Metastatic Liver Carcinoma in the Lung (tissue), 2 donors: ENCODE data around the genes STAT3 and PSMC3IP.

DNA sequence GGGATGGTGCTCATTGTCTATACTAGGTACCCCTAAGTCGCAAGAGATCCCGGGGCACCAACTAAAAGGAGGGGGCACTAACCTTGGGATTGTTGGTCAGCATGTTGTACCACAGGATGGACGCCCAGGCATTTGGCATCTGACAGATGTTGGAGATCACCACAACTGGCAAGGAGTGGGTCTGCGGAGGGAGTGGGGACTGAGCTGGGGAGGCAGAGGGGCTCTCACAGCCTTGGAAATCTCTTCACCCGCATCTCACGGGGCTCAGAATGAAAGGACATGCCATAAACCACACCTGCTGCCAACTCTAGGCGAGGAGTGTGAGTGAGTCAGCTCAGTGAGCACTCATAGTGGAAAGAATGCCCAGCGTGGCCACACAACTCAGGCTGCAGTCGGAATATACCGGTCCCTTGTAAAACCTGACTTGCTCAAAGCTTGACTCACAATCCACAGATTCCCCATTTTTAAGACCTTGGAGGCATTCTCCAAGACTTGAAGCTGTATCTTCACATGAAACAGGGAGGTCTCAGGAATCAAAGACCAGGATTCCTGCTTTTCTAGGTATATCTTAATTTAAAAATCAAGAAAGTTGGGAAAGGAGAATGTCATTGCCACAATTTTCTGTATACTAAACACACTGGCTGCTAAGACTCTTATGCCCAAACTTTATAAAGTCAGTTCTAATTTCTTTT, 36.7 kb downstream of the STAT5A start:
- PRO-cap, 2 experiments: no peak in any of the 2 experiments

DNA sequence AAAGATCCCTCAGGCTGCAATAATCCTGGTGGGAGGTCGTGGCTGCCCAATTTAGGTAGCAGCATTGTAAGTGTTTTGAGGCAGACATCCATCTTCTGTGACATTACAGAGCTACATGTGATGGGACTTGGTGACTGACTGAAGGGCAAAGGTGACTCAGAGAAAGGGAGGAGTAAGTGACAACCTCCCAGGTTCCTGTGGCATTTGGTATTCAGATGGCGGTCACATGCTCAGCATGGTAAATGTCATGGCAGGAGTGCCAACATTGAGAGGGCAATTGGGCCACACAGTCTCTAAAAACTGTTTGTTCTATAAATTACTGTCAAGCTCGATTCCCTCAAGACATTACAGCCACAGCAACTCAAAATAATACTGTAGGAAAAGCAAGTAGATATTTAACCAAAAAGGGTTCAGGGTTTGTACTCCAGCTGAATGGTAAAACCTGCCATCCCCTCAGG, 26.4 kb downstream of the STAT3 start:
- PRO-cap, 2 experiments: no peak in any of the 2 experiments

DNA sequence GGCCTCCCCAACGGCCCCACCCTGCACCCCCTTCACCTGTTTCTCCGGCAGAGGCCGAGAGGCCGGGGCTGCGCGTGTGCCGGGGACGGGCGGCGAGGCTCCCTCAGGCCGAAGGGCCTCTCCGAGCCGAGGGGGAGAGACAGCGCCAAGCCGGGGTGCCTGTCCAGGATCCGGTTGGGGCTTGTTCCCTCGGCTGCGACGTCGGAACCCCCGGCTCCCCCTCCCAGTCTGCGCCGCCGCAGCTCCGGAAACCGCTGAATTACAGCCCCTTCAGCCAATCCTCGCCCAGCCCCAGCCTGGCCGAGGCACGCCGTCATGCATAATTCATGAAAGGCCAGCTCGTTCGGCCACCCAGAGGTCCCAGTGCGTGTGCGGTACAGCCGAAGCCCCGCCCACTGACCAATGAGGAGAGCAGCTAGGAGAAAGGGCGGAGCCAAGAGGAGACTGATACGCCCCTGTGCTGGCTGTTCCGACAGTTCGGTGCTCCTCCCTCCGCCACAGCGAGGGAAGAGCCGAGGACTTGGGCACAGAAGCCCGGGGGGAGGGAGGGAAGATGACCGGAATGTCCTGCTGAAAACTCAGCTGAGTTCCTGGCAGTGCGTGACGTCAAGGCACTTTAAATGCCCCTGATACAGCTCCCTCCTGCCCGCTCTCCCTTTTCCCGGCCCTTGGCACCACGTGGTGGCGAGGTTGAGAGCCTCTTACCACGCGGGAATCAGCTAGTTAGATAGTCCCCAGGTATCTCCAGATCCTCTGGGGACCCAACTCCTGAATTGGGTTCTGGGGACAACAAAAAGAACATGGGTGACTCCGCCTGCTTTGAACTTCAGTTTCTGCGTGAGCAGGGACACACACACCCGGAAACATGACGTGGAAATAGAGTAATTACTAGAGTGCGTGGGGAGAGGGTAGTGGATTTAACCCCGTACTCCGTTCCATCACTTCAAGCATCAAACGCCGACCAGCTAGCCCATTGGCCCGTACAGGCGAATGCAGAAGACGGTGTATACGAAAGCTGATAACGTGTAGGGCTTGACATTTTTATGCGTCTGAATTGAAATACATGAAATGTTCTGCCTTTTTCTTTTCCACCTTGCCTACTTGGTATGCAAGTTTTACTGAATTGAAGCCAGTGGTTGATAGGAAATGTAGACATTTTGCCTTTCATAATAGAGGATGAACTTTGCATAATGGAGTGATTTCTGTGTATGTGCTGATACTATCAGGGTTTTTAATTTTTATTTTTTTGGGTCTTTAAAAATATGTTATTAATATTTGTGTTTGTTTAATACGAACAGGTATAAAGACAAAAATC, at the start of gene STAT3:
Gene STAT3, minus strand, starts transcription at position 200 of the 1,315 bp plus-strand sequence.
- PRO-cap, 2 experiments: peak in 2 of 2 experiments; most common plus-strand start position 614 of the sequence (in 1); most common minus-strand start position 232 of the sequence (in 2)

DNA sequence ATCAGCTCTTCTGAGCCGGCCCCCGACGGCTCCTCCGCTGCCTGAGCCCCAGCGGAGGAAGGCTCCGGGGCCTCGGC, 251 bp downstream of the CAVIN1 start:
- PRO-cap, 2 experiments: no peak in any of the 2 experiments

DNA sequence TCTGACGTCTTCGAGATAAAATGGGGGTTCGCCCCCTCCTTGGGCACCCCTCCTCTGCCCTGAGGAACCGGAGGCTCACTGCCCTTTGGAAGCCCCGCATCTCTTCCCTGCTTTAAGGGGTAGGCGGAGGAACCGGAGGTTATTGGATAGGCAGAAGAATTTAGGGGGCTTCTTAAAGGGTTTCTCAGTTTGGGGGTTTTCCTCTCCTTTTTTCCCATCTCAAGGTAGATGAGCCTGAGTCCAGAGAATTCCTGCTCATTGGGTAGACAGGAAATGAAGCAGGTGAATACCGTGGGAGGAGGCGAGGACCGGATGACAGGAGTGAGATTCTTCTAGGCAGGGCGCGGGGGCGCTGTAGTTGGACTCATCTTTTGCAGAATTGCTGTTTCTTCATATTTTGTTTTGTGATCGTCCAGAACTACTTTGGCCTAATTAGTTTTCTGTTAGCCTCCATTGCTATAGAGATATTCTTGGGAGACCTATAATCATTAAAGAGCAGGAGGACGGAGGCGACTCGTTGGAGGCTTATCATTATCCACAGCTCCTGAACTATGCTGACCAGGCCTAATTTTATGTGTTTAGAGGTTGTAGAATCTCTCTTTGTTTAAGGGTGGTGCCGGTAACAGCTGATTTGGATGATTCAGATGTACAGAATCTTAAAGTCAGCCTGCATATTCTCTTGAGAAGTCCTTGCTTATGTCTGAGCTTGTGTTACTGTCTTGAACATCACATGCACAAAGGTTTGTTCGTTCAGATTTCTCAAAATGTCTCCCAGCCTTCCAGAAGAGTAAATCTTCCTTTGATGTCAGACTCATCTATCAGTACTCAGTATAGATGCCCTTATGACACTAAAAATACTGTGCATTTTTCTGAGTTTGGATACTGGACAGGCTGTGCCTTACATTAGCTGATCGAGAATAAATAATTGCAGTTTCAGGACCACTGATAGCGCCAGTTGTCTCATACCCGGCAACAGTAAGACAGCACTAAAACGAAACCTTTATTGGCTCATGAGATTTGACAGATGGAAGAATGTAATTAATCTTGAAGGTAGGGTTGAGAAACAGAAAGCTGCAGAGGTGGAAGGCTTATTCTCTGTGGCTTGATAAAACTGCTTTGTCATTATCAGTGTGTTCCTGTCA, 758 bp downstream of the ATP6V0A1 start:
- PRO-cap, 2 experiments: no peak in any of the 2 experiments

DNA sequence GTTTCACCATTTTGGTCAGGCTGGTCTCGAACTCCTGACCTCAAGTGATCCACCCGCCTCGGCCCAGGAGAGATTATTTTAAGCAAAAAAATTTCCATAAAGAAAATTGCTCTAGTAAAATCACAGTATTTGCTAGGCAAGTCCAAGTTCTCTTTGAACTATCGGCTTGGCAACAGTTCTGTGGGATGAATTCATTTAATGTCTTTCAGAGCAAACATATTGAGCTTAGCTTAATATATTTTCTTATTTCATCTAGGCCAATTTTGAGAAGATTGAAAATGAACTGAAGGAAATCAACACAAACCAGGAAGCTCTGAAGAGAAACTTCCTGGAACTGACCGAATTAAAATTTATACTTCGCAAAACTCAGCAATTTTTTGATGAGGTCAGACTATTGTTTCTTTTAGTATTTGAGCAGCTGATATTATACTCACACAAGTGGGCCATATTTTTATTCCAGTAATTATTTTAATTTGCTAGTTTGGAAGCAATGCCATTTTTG, 11.2 kb downstream of the ATP6V0A1 start:
- PRO-cap, 2 experiments: no peak in any of the 2 experiments

DNA sequence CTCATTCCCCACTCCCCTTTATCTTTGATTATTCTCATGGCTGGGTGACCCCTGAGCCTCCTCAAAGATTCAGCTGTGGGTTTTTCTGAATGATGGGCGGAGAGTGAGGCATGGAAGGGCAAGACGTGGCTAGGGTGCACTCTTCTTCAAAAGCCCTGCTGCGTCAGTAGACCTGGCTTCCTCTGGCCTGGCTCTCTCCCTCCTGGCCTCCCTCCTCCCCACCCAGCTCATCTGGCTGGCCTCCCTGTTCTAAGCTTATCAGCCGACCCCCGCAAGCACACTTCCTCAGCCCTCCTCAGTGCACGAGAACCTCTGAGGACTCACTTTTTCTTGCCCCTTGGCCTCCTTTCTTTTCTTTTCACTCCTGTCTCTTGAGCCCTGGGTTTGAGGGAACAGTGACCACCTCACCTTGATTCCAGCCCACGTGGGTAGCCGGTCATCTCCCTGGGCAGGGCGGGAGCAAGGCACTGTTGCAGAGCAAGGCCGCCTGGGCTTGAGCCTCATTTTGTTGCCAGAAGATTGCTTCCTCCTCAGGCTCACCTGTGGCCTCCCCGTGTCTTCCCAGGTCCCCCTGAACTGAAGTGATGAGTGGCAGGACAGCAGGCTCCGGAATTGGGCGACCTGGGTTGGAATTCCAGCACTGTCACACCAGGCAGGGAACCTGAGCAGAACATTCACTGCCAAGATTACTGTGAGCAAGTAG, 19.7 kb upstream of the NAGLU start:
- PRO-cap, 2 experiments: no peak in any of the 2 experiments

DNA sequence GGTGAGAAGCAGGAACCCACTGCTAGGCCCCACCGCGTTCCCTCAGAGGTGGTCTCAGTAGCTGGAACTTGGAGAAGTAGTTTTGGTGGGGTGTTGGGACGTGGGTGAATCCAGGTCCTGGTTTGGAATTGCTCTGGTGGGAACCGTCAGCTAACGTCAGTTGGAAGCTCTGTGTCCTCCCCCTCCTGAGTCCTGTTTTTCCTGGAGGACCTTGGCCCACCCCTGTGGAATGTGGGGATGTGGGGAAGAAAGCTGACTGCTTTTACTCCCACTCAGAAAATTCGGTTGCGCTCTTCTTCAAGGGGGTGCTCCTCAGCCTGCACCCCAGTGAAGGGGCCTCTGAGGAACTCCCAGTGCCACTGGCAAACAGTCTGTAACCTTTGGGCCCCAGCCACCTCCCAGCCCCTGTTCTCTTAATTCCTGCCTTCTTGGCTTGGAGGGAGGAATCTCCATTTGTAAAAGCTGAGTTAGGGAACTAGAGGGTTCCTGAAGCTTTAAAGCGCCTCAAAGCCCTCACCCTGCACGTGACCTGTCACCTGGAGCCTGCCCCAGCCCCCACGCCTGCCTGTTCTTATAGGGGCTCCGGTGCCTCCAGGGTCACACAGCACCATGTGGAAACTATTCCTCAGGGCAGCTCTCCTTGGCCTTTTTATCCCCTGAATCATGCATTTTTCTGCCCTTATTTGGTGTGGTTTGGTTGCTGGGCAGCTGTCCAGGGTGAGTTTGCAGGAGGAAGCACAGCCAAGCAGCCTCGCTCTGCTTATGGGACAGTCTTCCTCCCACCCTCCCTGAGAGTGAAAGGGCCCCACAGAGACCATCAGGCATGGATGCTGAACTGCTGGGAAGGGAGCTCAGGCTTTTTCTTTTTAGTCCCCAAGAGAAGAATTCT, 16.2 kb upstream of the NAGLU start:
- PRO-cap, 2 experiments: peak in 2 of 2 experiments; most common plus-strand start position 711 of the sequence (in 1); most common minus-strand start position 545 of the sequence (in 1)

- PRO-cap, 2 experiments: no peak in any of the 2 experiments
Measured at GRCh38 chr17:42520454-42521826, 15.1 kb upstream of the NAGLU start.

DNA sequence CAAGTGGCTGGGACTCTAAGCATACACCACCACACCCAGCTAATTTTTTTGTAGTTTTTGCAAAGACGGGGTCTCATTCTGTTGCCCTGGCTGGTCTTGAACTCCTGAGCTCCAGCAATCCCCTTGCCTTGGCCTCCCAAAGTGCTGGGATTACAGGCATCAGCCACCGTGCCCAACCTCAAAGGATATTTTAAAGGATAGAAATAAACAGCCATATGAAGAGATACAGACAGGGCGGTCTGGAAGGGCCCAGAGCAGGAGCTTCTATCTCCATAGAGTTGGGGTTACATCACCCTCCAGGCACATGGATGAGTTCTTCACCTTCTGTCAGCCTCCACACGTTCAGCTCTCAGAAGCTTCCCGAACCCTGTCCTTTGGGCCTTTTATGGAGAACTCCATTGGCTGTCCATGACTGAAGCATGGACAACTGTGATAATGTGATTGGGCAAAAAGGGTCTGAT, 7.0 kb upstream of the HSD17B1 start:
- PRO-cap, 2 experiments: no peak in any of the 2 experiments

DNA sequence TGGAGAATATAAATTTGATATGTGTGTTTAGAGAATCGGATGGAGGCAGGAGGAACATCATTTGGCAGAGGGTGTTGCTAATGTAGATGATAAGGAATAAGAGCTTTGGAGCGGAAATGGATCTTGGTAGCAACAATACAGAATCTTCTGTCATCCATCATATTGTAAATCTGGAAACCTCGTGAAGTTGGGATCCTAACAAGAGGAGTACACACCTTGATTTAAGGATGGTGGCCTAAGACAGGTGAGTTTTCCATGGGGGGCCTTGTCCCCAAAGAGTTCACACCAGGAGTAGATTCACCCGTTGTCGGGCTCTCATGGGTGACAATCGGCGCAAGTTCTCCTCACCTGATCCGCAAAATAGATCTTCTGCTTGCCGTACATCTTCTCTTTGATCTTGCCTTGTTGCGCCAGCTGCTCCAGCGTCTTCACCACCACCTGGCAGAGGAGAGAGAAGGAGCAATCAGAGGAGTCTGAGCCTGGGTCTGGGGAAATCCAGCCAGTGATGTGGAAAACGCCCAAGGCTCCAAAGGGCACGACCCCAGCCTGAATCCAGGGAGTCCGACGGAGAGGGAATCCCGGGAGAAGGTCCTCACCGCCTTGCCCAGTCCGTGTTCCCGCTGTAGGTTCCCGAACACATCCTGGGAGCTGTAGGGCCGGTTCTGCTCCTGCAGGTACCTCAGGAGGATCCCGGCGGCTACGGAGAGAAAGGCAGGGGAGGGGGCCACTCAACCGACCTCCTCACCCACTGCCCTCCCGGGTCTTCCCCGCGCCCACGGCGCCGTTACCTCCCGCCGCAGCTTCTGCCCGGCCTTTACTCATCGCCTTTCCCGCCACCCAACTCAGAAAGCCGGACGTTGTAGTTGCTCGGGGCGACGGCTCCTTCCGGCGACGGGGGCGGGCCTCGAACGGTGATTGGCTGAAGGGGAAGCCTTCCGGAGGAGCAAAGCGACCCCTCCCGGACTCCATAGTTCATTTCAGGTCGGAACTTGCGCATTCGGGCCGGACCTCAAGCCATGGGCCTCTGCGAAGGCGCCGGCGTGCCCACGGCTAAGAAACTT, at the start of gene PSMC3IP:
Gene PSMC3IP, minus strand, starts transcription at position 865 of the 1,061 bp plus-strand sequence.
- PRO-cap, 2 experiments: peak in 2 of 2 experiments; most common plus-strand start position 996 of the sequence (in 2); most common minus-strand start position 842 of the sequence (in 2)

GRCh38 chr17:42669798-42670534, 6.8 kb downstream of the PLEKHH3 start:
- PRO-cap, 2 experiments: no peak in any of the 2 experiments

- PRO-cap, 2 experiments: peak in 1 of 2 experiments; most common plus-strand start chr17:42679046 (in 1); most common minus-strand start chr17:42679049 (in 1)
Measured at GRCh38 chr17:42678925-42679495, 2.2 kb upstream of the PLEKHH3 start.

DNA sequence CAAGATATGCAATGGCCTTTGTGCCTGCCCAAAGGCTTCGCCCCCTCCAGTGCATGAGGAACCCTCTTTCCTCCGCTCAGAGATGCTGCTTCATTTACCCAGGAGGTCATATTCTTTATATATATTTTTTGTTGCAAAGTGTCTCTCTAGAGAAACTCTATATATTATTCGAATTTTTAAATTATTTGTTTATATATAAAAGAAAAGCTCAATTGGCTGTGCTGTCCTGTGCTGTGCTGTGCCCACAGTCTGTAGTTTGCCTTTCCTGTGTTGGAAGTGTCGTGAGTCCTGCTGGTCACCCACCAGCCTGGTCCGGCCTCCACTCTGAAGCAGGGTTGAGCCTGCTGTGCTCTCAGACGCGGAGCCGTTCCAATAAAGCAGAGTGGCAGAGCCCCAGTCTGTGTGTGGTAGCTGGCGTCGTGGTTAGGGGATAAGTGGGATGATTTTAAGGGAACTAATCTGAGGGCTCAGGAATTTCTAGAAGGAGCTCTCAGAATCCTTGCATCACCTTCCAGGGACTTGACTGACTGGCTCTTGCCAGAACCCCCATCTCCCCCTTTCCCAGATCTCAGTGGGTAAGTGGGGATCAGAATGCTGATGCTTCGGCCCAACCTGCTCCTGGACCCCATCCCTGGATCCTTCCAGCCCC, 17.4 kb downstream of the CNTNAP1 start:
- PRO-cap, 2 experiments: no peak in any of the 2 experiments

DNA sequence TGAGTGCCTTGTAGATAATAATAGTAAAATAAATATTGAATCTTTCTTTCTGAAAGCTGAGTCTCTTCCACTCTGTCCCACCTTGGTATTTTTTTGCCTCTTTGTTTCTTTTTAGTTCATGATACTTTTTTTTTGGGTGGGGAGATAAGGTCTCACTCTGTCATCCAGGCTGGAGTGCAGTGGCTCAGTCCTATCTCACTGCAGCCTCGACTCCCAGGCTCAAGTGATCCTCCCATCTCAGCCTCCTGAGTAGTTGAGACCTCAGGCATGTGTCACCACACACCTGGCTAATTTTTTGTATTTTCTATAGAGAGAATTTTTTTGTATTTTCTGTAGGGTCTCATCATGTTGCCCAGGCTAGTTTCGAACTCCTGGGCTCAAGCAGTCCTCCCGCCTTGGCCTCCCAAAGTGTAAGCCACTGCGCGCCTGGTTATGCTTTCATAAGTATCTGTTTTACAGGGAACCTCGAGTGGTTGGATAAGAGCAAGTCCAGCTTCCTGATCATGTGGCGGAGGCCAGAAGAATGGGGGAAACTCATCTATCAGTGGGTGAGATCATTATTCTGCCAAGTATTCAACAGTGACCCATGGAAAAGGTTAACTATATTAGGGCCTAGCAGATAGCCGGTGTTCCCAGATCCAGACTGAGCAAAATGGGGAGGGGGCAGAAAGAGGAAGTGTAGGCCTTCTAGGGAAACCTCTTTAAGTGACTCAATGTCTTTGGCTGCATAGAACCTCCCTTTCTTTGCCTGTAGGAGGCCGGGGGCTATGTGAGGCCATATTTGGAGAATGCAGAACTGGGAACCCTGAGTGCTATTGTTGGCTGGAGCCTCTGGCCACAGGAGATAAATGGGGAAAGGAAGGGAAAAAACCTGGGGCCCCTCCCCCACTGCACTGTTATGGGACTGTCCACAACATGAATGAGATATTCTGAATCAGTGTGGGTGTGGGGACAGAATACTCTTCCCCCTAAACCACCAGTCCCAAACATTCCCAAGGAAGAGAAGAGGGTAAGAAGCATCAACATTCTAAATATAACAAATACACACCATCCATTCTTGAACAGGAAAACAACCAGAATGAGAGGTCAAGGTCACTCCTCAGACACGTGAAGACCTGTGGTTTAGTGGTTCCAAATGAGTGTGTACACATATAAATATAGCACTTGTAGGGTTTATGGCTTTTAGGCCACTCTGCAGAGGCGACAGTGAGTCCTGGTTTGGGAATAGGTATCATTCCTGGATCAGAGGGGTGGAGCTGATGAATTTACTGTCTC, 2.1 kb downstream of the VPS25 start:
- PRO-cap, 2 experiments: no peak in any of the 2 experiments

- PRO-cap, 2 experiments: no peak in any of the 2 experiments
Measured at GRCh38 chr17:42782712-42783224, 2.4 kb downstream of the WNK4 start.

DNA sequence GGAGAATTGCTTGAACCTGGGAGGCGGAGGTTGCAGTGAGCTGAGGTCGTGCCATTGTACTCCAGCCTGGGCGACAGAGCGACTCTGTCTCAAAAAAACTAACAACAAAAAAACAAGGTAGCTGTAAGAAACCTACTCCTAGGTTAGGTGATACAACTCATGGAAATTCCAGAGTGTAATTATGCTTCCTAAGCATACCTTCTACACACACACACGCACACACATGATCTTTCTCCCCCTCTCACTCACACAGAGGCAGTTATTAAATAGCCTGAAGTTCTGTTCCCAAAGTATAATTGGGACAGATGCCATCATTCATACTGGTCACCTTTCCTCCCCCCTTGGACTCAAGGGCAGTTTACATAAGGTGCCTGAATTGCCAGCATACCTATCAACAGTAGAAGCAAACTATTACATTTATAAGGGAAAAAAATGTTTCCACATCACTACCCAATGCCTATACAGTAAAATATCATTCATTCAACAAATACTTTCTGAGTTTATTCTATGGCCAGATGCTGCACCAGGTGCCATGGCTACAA, 6.1 kb downstream of the CNTD1 start:
- PRO-cap, 2 experiments: no peak in any of the 2 experiments

DNA sequence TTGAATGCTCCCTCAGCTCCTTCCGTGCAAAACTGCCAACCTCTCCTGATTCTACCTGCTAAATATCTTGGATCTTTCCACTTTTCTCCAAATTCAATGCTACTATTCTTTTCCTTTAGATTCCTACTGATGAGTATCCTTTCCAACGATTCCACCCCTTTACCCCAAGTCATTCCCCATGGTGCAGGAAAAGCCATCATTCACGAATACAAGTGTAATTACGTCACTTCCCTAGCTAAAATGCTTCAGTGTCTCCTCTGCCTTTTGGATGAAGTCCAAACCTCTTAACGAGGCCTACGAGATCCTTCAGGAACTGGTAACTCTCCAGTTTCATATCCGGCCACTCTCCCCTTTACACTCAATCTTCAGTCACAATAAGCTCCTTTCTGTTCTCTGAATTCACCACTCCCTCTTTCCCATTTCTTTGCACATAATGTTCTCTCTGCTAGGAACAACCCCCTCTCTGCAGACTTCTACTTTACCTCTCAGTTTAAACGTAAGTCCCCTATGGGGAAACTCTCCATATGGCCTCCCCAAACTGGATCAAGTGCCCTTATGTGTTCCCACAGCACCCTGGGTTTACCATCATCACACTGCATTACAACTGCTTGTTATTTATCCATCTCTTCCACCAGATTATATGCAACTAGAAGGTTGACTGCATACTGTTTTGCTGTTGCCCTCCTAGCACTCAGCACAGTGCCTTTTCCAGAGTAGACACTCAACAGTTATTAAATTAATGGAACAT, 9.0 kb downstream of the BECN1 start:
- PRO-cap, 2 experiments: no peak in any of the 2 experiments

DNA sequence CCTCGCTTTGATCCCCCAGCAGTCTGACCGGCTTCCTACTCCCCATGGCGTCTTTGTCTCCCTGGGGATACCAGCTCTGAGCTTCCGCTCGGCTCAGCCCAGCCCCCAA, 359 bp downstream of the PSME3 start:
- PRO-cap, 2 experiments: no peak in any of the 2 experiments

GRCh38 chr17:42849742-42850438, 1.1 kb upstream of the AOC3 start:
- PRO-cap, 2 experiments: no peak in any of the 2 experiments